Fibroblast of the aortic adventitia (primary cell): ENCODE measurements around a stretch of chr2.

DNA sequence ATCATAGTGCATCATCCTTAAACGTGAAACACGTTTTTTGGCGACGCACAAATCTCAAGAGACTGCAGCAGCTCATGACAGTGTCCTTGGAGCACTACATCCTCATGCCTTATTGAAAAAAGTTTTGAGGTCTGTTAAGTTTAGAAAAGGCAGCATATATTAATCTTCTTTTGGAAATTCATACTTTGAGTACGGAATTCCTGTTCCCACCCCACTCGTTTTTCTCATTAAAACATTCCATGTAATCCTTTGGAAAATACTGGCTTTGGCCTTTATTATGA, 15.7 kb downstream of the CNOT11 start:
- CAGE, long polyA plus RNA = no peak

- CAGE, long polyA plus RNA = no peak
These were observed 19.3 kb upstream of the RNF149 start for GRCh38 chr2:101327668-101328380.

DNA sequence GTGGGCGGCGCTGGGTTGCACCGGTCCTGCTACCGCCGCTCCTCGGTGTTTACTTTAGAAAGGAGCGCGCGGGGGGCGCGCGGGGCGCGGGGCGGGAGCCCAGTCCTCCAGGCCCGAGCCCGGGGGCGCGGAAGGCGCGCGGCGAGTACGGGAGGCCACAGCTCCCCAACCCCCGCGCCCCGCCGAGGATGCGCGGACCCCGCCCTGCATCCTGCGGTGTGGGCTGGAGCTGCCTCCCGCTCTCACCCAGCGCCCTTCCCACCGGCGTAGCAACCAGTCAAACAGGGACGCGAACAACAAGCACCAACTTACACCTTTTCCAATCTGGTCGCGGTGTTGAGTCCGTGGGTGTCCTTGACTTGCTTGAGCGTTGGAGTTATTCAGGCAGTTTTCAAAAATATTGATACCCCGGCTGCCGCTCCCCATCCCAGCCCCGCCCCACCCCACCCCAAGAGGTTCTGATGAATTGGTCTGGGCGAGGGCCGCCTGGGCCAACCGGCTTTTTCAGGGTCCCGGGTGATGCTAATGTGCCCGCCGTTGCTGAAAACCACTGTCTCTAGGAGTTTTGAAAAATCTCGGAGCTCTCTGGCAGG, 492 bp downstream of the RFX8 start:
- CAGE, long polyA plus RNA = no peak

- CAGE, long polyA plus RNA = no peak
These were observed 136.7 kb downstream of the MAP4K4 start for GRCh38 chr2:101834180-101834664.

- CAGE, long polyA plus RNA = no peak
These were observed 100.3 kb upstream of the IL1R2 start for GRCh38 chr2:101891133-101892248.

- CAGE, long polyA plus RNA = no peak
These were observed 40.8 kb upstream of the IL1R1 start for GRCh38 chr2:102101743-102102169.

GRCh38 chr2:102122102-102122629, 20.4 kb upstream of the IL1R1 start:
- CAGE, long polyA plus RNA = no peak

GRCh38 chr2:102147869-102148426, 5.4 kb downstream of the IL1R1 start:
- CAGE, long polyA plus RNA = no peak

- CAGE, long polyA plus RNA = no peak
These were observed 7.9 kb upstream of the IL1RL2 start for GRCh38 chr2:102178686-102179513.

DNA sequence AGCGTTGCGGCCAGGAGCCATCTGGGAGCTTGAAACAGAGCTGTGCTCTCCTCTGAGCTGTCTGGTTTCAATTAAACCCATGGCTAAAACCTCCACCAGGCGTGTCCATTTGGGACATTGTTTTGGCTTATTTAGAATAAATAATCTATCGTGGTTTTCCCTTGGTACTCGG, 58.5 kb downstream of the IL1RL2 start:
- CAGE, long polyA plus RNA = no peak

DNA sequence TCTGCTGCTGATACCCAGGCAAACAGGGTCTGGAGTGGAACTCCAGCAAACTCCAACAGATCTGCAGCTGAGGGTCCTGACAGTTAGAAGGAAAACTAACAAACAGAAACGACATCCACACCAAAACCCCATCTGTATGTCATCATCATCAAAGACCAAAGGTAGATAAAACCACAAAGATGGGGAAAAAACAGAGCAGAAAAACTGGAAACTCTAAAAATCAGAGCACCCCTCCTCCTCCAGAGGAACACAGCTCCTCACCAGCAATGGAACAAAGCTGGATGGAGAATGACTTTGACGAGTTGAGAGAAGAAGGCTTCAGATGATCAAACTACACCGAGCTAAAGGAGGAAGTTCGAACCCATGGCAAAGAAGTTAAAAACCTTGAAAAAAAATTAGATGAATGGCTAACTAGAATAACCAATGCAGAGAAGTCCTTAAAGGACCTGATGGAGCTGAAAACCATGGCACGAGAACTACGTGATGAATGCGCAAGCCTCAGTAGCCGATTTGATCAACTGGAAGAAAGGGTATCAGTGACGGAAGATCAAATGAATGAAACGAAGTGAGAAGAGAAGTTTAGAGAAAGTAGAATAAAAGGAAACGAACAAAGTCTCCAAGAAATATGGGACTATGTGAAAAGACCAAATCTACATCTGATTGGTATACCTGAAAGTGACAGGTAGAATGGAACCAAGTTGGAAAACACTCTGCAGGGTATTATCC, 14.0 kb downstream of the IL1RL1 start:
- CAGE, long polyA plus RNA = no peak

GRCh38 chr2:102340369-102341085, 15.1 kb upstream of the IL18R1 start:
- CAGE, long polyA plus RNA = no peak

DNA sequence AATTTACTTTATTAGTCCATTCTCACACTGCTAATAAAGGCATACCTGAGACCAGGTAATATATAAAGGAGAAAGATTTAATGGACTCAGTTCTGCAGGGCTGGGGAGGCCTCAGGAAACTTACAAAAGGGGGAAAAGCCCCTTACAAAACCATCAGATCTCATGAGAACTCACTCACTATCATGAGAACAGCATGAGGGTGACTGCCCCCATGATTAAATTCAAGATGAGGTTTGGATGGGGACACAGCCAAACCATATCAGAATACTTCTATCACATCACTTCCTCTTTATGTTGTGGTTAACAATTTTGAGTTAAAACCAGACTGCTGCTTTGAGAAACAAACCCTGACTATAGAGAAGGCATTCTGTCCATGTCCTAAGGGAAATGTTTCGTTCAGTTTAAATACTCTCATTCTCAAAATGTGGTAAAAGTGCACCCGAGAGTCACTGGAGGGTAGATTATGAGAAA, 11.0 kb downstream of the IL18R1 start:
- CAGE, long polyA plus RNA = no peak

- CAGE, long polyA plus RNA = no peak
These were observed 837 bp upstream of the SLC9A2 start for GRCh38 chr2:102618468-102618964.

GRCh38 chr2:102634411-102635123, 15.2 kb downstream of the SLC9A2 start:
- CAGE, long polyA plus RNA = no peak

GRCh38 chr2:102735676-102736057, 1.0 kb downstream of the MFSD9 start:
- CAGE, long polyA plus RNA = no peak

GRCh38 chr2:102762151-102762435, 262 bp downstream of the TMEM182 start:
- CAGE, long polyA plus RNA = no peak

- CAGE, long polyA plus RNA = no peak
These were observed 890.6 kb upstream of the POU3F3 start for GRCh38 chr2:103963371-103963585.

DNA sequence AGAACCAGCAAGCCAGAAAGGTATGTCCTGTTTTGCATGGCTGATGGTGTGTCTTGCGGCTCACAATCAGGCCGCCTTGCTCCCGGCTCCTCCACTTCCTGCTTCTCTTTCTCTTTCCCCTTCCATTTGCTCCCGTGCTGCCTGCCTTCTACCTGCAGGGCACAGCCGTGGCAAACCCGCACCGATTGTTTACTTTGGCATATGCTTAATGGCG, 419.5 kb upstream of the POU3F3 start:
- CAGE, long polyA plus RNA = no peak

GRCh38 chr2:104656537-104657154, 197.3 kb upstream of the POU3F3 start:
- CAGE, long polyA plus RNA = no peak